Skeletal muscle satellite cell (primary cell): Measurements from ENCODE around the gene PIK3CA.

GRCh38 chr3:172550469-172550854 lies 27.2 kb upstream of the TNFSF10 start:
- CAGE, long polyA plus RNA = no peak

GRCh38 chr3:172561567-172562740 lies 38.7 kb upstream of the TNFSF10 start:
- CAGE, long polyA plus RNA = no peak

GRCh38 chr3:172595973-172596437 lies 72.8 kb upstream of the TNFSF10 start:
- CAGE, long polyA plus RNA = no peak

DNA sequence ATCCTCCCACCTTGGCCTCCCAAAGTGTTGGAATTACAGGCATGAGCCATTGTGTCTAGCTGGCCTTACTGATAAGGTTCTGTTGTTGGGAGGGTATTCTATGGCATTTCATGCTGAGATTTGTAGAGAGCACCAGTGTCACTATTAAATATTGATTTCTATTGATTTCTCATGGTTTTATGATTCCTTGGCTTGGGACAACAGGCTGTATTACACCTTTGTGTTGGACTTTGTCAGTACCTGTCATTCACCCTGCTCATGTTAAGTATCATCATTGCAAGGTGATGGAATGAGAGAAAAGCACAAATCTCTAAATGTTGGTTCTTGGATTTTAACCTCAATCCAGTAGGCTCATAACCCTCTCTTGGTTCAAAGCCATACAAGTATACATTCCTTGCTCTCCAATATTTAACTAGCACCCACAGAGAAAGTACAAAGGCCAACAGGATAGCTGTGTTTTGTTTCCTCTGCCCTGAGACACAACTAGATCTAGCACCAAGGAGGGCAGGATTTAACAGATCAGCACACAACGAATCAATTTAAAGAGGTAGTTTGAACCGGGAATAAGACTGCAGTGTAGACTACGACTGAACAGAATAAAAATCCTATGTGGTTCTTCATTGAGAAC lies 77.9 kb upstream of the TNFSF10 start:
- CAGE, long polyA plus RNA = no peak

DNA sequence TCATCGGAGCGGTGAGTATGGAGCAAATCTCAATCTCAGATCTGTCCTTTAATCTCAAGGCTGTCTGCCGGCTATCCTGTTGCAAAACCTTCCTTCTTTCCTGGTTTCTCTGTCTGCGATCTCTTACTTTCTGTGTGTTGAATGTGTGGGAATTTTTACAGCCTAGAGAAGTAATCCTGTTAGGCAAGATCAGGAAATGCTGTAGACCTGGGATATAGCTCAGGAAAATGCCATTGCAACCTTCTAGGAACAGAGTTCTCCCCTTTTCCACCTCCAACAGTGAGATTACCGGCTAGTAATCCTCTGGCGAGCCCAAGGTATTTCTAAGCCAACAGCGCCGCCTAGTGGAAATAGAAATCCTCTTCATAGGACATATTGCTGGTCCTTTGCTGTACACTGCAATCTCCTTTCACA lies 44.2 kb downstream of the NCEH1 start:
- CAGE, long polyA plus RNA = no peak

GRCh38 chr3:172760072-172760363 lies 9.5 kb downstream of the ECT2 start:
- CAGE, long polyA plus RNA = no peak

DNA sequence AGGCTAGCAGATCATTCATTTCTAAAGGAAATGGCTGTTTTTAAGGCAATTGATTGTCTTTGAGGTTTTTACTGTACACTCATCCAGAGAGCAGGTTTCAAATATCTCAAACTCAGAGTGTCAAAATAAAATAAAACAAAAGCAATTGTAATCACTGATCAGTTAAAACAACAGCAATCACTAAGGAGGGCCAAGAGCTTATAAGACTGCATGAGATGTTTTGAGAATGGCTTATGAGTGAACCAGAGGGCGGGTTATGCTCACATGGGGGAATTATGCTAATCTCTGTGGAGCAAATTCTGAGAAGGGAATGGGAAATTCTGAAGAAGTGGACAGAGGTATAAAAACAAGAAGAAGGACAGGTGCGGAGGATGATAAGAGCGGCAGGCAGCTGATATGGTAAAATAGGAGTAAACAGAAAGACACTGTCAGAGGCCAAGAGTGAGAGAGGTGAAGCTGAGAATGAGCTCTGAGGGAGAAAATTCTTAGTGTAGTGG lies 134.0 kb downstream of the SPATA16 start:
- CAGE, long polyA plus RNA = no peak

- CAGE, long polyA plus RNA = no peak
These were observed 2.4 kb upstream of the NLGN1 start for GRCh38 chr3:173394891-173395739.

DNA sequence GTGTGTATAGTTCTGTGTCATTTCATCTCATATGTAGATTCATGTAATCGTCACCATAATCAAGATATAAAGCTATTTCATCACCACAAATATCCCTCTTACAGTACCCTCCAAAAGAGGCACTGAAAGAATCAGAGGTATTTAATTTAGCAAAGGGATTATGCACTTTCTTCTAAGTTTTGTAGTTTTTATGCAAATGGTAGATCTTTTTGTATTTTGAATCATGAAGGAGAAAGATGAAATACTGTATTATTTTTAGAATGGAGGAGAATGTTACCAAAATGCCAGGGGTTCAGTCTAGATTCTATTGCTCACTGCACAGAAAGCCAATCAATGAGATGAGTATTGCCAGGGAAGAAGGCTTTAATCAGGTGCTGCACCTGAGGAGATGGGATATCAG lies 410.9 kb upstream of the NAALADL2 start:
- CAGE, long polyA plus RNA = no peak

DNA sequence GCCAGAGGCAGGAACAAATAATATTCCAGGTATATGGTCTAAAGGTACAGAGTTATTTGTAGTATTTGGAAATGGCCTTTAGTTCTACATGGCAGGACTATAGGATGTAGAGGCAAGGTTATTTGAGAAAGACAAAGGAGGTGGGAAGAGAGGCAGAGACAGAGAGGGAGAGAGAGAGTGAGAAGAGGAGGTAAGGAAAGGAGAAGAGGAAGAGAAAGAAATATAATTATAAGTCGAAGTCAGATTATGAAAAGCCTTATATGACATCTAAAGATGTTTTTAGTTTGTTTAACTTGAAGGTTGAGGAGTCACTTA lies 260.2 kb downstream of the NAALADL2 start:
- CAGE, long polyA plus RNA = no peak

- CAGE, long polyA plus RNA = no peak
These were observed 708.2 kb downstream of the TBL1XR1 start for GRCh38 chr3:176489160-176489359.

- CAGE, long polyA plus RNA = no peak
These were observed 258.3 kb downstream of the TBL1XR1 start for GRCh38 chr3:176939068-176939385.

- CAGE, long polyA plus RNA = no peak
These were observed 77.0 kb downstream of the TBL1XR1 start for GRCh38 chr3:177120179-177120776.

- CAGE, long polyA plus RNA = no peak
These were observed 713 bp upstream of the TBL1XR1 start for GRCh38 chr3:177198059-177198330.

DNA sequence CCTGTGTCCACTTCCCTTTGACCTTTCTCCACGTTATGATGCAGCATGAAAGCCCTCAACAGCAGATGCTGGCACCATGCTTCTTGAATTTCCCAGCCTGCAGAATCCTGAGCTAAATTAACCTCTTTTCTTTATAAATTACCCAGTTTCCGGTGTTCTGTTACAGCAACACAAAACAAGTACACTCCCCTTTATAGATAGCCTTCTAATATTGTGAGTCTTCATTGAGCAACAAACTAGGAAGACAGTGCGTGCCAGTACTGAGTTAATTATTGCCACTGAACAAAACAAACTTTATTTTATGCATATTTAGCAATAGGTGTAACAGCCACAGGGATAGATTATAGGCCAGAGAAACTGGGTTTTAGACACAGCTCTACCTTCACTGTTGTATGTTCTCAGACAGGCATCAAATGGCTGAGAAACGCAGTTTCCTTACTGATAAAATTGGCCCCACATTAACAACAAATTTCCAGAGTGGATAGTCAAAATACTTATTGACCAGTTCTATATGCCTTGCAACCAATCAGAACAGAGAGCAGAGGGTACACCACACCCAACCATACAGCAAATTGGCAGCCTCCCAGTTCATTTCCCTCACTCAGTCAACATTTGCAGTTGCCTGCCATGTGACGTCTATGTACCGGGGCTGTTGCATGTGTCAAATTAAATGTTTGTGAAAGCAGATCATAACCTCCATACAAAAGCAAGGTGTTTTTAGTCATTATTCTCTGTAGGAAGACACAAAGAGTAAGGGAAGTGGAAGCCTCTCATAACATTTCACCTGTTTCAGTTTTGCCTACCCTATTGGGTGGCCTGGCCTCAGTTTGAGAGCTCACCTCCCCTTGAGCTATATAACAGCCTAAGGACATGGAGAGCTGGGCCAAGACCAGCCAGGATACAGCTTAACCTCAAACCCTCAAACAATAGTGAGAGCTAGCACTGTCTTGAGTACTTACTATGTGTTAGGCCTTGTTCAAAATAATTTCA lies 14.6 kb upstream of the TBL1XR1 start:
- CAGE, long polyA plus RNA = no peak

- CAGE, long polyA plus RNA = no peak
These were observed 49.5 kb upstream of the TBL1XR1 start for GRCh38 chr3:177246709-177247293.

DNA sequence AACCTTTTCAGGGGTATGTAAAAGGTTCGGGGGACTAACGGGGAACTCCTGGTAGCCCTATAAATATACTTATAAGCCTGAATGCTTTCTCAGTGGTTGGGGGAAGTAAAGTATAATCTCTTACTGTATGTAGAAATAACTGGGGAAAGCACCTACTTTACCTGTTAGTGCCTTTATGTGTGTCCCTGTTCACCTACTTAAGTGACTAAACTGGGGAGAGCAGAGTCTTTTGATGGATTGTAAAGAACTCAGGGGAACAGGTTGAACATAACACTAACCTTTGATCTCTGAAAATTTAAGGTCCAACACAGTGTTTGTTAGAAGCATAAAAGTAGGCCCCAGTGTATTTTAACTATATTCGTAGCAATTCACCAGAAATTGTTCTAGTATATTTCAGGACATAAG lies 154.6 kb upstream of the TBL1XR1 start:
- CAGE, long polyA plus RNA = no peak

DNA sequence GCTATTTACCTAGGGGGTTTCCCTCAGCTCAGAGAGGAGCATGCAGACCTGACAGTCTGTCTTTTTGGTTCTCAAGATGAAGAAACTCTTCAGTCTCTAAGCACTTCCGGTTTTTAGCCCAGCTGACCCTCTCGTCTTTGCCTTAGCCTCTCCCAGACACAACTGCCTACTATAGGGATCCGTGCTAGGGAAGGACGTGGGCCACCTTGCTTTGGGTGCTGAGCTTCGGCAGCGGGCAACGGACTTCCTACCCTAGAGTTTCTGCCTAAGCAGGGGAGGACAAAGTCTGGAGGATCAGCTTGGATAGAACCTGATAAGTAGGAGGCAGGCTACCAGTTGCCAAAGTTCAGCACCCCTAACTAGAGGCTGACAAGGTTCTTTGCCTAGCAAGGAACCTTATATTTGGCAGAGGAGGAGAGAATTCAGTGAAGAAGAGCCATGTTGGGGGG lies 164.3 kb upstream of the TBL1XR1 start:
- CAGE, long polyA plus RNA = no peak

DNA sequence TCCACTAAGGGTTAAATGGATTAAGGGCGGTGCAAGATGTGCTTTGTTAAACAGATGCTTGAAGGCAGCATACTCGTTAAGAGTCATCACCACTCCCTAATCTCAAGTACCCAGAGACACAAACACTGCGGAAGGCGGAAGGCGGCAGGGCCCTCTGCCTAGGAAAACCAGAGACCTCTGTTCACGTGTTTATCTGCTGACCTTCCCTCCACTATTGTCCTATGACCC lies 38.5 kb downstream of the ZMAT3 start:
- CAGE, long polyA plus RNA = no peak

DNA sequence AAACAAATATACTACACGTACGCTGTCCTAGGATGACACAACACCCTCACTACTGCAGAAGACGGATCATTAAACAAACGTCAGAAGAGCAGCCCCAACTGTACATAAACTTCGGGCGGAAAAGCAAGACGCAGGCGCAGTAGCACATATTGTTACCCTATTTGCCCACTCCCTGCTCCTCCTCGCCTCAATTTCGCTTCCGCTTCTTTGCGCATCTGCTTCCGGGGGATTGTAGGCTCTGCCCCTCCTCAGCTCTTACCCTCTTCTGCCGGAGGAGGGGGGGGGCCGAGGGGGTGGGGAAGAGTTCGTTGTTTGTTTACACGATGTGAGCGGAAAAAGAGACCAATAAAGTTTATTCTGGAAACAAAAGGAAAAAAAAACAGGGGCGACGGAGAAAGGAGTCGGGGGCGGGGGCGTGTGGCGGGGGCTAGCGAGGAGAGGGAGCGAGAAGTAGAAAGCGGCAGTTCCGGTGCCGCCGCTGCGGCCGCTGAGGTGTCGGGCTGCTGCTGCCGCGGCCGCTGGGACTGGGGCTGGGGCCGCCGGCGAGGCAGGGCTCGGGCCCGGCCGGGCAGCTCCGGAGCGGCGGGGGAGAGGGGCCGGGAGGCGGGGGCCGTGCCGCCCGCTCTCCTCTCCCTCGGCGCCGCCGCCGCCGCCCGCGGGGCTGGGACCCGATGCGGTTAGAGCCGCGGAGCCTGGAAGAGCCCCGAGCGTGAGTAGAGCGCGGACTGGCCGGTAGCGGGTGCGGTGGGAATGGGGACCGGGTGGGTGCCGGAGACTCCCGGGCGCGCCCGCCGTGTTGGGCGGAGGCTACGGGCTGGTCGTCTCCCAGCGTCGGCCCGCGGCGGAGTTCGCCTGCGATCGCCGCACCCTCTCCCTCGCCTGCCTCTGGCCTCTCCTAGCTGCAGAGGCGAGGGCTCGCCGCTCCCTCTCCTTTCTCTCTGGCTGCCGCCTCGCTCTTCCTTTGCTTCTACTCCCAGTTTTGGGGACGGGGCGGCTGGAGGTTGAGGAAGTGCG lies at the start of gene PIK3CA:
Gene PIK3CA, plus strand, starts transcription at position 463 of the 1,014 bp plus-strand sequence.
- CAGE, long polyA plus RNA = no peak